Cardiac ventricle fibroblast (primary cell): ENCODE measurements around a stretch of chr4.

DNA sequence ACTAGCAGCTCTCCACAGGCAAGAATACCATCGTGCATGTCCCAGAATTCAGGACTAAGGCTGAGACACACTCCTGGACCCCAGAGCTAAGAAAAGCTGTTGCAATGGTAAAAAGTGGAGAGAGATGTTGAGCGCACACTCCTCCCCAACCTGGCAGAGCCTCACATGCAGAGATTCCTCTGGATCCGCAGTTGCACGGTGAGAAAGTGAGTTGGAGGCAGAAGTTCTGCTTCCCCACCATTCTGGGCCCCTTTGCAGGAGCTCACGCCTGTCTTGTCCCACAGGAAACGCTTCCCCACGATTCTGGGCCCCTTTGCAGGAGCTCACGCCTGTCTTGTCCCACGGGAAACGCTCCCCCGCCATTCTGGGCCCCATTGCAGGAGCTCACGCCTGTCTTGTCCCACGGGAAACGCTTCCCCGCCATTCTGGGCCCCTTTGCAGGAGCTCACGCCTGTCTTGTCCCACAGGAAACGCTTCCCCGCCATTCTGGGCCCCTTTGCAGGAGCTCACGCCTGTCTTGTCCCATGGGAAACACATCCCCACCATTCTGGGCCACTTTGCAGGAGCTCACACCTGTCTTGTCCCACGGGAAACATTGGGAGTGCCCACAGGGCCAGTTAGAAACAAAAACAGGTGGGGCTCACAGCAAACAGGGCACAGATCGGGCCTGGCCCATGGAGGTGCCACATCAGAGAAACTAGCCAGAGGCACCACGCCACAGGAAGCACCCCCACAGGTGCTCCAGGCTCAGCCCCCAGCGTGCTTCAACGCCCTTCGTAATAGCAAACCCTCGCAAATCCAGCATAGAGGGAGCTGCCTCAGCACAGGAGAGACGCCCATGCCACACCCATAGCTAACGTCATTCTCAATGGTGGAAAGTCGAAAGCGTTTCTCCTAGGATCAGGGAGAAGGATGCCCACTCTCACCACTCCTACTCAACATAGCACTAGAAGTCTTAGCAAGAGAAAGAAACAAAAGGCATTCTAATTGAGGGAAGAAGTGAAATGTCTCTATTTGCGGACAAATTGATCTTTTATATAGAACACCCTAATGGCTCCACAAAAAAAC lies 218.3 kb upstream of the FRG1 start:
- RAMPAGE, long total RNA, result no peak

DNA sequence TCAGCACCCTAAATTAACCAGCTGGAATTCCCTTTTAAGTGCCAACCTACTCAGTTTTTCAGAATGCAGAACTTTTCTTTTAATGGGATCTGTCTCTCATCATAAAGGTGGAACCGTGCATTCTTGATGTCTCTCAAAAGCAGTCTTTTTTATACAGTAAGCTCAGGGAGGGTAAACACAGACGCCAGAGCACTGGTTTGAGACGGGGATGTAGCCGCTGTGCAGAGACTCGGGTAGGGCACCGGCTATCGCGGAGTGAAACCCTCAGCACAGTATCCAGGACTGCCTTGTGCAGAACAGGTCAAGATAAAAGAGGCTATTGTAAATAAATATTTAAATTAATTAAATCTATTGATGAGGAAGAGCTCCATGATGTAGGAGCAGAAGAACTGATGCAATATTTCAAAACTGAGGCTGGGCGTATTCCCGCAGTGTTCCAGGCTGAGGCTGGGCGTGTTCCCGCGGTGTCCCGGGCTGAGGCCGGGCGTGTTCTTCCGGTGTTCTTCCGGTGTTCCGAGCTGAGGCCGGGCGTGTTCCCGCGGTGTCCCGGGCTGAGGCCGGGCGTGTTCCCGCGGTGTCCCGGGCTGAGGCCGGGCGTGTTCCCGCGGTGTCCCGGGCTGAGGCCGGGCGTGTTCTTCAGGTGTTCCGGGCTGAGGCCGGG lies 130.5 kb upstream of the FRG1 start:
- RAMPAGE, long total RNA, result no peak

DNA sequence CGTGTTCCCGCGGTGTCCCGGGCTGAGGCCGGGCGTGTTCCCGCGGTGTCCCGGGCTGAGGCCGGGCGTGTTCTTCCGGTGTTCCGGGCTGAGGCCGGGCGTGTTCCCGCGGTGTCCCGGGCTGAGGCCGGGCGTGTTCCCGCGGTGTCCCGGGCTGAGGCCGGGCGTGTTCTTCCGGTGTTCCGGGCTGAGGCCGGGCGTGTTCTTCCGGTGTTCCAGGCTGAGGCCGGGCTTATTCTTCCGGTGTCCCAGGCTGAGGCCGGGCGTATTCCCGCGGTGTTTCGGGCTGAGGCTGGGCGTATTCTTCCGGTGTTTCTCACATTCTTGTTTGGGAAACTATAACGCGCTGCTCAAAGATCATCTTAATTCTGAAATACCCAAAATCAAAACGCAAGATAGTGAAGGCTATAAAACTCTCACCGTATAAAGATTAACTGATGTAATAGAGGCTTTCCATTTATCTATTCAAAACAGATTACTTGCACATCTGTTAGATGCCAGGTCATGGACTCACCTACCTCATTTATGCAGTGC lies 129.9 kb upstream of the FRG1 start:
- RAMPAGE, long total RNA, result no peak